Heart (tissue), 3 donors: Measurements from ENCODE around the gene CHEK2.

DNA sequence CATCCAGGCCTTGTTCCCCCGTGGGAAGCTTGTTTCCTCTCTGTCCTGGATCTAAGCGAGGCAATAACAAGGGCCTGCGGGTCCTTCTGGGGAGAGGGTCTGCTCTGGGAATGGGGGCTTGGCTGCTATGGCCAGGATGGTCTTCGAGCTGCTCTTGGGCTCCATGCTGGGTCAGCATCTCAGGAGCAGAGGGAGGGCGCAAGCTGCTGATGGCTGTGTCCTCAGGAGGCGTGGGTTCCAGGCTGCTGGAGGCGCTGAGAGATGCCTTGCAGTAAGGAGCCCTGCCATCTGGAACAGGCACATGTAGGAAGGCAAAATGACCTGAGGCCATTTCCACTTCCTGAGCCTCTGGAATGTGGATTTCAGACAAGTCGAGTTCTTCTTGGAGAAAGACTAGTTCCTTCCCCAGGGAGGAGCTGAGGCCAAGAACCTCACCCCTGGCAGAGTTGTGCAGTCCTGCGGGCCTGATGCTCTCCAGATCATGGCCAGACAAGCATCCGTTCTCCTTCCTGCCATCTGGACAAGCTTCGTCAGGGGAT, 19.4 kb downstream of the HPS4 start:
- RAMPAGE, long total RNA, 2 experiments, result no peak in any of the 2 experiments

DNA sequence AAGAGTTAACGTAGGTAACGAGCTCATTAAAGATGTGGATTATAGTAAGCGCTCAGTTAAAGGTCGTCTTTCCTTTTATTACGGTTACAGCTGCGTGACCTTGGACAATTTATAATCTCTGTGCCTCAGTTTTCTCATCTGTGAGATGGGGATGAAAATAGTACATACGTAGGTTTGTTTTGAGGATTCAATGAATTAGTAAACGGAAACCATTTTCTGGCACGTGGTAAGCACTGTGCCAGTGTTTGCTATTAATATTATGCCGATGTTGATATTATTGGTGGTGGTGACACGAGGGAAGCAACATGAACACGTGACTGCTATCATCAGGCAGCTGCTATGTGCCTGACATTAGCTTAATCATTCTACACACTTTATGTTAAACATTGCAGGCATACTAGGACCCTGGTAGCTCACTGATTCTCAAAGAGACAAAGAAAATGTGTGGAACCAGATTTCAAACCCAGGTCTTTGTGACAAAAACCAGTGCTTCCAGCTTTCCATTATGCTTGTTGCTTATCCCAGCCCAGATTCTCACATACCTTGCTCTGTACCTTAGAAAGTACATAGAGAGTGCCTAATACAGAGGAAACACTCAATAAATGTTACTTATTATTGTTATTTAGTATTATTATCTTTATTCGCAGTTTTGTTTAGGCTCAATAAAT, 670 bp downstream of the SRRD start:
- RAMPAGE, long total RNA, 2 experiments, result no peak in any of the 2 experiments

DNA sequence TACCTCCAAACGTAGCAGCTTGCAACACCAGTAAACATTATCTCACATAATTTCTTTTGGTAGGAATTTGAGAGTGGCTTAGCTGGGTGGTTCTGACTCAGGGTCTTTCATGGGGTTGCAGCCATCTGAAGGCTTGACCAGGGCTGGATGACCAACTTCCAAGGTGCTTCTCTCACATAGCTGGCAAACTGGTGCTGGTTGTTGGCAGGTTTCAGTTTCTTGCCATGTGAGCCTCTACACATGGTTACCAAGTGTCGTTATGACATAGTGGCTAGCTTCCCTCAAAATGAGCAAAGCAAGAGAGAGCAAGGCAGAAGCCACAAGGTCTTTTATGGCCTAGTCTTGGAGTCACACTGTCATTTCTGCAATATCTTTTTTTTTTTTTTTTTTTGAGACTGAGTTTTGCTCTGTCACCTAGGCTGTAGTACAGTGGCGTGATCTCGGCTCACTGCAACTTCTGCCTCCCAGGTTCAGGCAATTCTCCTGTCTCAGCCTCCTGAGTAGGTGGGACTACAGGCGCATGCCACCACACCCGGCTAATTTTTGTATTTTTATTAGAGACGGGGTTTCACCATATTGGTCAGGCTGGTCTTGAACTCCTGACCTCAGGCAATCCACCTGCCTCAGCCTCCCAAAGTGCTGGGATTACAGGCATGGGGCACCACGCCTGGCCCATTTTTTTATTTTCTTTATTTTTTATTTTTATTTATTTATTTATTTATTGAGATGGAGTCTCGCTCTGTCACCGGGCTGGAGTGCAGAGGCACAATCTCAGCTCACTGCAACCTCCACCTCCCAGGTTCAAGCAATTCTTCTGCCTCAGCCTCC, 4.4 kb upstream of the TFIP11 start:
- RAMPAGE, long total RNA, 2 experiments, result no peak in any of the 2 experiments

GRCh38 chr22:26548822-26549474, 36.7 kb upstream of the TFIP11 start:
- RAMPAGE, long total RNA, 2 experiments, result no peak in any of the 2 experiments

DNA sequence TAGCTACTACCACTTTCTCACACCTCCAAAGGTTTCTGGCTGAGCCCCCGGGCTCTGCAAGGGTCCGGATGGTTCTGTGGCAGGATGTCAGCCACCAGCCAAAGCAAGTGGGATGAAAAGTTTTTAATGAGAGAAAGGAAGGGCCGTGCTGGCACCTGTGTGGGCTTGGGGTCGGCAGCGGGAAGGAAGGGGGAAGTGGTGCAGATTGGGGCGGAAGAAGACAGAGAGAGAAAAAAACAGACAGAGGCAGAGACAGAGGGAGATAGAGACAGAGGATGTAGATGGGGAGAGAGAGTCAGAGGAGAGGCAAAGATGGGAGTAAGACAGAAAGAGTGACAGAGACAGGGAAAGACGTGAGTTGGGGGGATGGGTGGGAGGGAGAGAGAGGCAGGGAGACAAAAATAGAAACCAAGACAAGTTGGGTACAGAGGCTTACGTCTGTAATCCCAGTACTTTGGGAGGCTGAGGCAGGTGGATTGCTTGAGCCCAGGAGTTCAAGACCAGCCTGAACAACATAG, 10.3 kb downstream of the TPST2 start:
- RAMPAGE, long total RNA, 2 experiments, result no peak in any of the 2 experiments

GRCh38 chr22:26658250-26659420, 36.9 kb downstream of the CRYBA4 start:
- RAMPAGE, long total RNA, 2 experiments, result no peak in any of the 2 experiments

DNA sequence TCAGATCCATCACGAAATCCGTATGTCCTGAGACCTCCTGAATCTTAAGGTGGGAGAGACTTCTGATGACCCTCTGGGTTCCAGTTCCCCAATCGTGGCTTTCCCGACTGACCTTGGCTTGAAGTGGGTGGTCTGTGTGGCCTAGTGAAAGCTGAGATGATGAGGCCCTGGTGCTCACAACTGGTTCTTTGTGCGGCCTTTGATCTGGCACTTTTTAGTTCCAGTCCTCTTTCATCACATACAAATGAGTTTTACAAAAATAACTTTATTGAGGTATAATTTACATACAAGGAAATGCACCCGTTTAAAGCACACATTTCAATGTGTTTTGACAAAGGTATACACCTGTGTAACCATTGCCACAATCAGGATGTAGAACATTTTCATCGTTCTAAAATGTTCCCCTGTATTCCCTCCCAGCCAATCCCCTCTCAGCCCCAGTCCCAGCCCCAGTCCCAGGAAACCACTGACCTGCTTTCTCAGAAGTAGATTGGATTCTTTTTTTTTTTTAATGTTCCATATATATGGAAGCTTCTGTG, 41.8 kb downstream of the CRYBA4 start:
- RAMPAGE, long total RNA, 2 experiments, result no peak in any of the 2 experiments

- RAMPAGE, long total RNA, 2 experiments, result no peak in any of the 2 experiments
These were observed 145.0 kb downstream of the CRYBA4 start for GRCh38 chr22:26766801-26767122.

DNA sequence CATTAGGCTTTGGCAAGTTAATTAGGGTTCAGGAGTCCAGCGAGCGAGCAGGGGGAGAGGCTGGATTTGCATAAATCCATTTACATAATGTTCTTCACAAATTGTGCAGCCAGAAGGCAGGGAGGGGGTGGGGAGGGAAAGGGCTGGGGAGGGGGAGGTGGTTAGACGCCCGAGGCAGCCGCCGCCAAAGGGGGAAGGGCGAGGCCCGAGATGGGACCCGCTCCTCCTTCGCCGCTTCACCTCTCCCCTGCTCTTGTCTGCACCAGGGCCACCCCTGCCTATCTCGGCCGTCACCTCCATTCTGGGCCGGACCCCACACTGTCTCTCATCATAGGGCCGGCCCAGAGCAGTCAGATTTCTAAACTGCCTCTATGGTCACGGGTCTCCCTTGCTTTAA, 281.7 kb downstream of the CRYBA4 start:
- RAMPAGE, long total RNA, 2 experiments, result no peak in any of the 2 experiments

DNA sequence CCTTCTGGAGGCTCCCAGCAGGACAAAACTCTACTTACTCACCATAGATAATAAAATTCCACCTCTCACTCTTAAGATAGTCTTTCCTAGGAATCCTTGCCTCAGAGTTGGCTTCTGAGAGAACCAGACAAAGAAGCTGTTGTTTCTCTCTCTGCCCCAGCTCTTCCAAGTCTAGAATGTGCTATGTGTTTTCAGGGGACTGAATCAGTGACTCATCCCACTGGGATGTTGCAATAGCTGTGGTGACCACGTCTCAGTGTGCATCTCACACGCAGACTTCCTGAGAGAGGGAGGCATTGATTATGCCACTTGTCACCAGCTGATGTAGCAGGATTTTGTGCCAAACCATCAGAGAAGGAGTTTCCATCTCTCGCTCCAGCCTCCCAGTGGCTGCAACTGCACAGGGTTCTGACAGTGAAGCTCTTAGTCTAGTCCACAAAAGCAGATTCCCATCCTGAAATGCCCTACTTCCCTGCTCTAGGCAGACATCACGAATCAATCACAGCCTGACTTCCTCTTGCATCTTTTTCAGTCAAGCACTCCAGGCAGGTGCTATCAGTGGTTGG, 491.4 kb downstream of the CRYBA4 start:
- RAMPAGE, long total RNA, 2 experiments, result no peak in any of the 2 experiments

DNA sequence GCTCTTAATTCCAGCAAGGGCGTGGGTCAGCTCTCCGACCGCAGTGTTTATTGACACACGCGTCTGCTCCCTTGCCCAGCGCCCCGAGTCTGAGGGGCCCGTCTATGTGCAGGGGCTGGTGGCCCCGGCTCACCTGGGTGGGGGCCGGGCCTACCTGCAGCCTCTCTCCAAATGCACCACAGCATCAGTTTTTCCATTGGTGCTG, 313.4 kb downstream of the MN1 start:
- RAMPAGE, long total RNA, 2 experiments, result no peak in any of the 2 experiments

DNA sequence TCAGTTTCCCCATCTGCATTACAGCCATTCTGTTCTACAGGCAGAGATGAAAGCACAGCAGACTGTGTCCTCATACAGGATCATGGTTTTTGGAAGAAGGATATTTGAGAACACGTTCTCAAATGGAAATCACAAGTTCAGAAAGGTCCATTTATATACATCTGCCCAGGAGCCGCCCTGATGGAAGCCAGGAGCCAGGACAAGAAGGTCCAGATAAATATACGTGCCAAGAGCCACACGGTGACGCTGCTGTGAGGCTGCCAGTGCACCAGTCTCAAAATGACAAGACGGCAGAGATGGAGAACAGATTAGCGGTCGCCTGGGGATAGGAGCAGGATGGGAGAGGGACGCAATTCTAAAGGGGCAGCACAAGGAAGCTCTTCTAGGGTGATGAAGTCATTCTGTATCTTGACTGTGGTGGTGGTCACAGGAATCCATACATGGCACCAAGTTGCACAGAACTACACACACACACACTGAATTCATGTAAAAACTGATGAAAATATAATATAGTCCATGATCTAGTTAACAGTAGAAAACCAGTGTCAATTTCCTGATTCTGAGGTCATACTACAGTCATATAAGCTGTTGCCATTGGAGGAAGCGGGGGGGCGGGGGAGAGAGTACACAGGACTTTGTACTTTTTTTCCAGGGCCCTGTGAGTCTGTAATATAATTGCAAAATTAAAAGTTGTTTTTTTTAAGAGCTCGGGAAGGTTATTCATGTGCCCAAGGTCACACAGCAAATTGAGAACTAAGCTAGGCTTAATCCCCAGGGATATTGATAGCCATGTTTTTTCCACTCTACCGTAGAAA, 312.6 kb downstream of the MN1 start:
- RAMPAGE, long total RNA, 2 experiments, result no peak in any of the 2 experiments

DNA sequence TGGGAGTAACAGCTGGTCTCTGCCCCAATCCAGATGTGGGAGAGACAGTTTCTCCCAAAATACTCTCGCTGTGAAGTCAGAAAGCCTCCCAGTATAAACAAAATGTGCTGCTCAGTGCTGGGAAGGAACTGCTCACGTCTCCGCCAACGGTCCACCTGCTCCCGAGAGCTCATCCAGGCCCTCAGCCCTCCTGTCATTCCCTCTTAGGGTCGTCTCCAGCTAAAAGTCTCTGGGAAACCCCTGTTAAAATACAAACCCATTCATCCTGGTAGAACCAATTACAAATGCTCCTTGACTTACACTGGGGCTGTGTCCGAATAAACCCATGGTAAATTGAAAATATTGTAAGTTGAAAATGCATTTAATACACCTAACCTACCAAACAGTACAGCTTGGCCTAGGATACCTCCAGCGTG, 219.7 kb downstream of the MN1 start:
- RAMPAGE, long total RNA, 2 experiments, result no peak in any of the 2 experiments

DNA sequence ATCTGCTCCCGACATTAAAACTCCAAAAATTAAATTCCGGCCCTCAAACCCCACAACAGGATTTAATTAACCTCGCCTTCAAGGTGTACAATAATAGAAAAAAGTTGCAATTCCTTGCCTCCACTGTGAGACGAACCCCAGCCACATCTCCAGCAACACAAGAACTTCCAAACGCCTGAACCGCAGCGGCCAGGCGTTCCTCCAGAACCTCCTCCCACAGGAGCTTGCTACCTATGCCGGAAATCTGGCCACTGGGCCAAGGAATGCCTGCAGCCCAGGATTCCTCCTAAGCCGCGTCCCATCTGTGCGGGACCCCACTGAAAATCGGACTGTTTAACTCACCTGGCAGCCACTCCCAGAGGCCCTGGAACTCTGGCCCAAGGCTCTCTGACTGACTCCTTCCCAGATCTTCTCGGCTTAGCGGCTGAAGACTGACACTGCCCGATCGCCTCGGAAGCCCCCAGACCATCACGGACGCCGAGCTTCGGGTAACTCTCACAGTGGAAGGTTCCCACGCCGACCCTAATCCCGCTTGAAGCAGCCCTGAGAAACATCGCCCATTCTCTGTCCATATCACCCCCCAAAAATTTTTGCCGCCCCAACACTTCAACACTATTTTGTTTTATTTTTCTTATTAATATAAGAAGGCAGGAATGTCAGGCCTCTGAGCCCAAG, 57.4 kb downstream of the MN1 start:
- RAMPAGE, long total RNA, 2 experiments, result no peak in any of the 2 experiments

DNA sequence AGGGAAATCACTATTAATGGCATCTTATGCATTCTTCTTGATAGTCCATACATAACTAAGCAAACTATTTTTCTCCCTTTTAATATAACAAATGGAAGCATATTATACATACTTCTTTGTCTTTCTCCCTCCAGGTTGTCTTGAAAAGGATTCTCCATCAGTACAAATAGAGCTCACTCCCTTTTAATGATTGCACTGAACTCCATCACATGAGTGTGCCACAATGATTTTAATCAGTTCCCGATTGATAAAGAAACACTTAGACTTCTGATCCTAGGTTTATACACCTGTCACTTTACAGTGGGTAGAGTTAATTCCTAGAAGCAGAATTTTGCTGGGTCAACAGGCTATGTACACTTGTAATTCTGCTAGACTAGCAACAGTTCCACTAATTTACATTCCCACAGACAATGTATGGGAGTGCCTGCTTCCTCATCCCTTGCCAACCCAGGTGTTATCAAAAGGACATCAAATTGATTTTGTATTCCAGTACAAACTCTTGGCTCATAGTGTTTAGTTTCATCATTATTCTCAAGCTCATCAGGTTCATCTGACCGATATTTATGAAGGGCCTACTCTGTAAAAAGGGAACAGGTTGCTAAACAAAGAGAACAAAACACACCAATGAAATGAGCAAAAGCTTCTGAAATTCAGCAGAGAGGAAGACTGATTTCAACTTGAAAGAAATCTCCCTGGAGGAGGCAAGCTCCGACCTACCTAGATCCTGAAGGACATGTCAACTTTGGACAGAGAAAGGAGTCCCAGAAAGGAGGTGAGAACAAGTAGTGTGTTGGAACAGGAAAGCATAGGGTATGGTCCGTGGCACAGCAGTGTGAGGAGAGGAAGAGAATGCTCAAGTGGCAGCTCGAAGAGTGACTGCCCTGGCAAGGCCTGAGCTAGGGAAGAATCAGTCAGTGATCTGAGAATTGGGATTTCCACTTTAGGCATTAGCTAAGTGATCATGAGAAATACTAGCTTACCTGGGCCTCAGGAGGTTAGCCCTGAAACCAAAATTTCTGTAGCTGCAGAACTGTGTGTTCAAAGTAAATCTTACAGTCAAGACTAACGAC, 30.7 kb downstream of the PITPNB start:
- RAMPAGE, long total RNA, 2 experiments, result no peak in any of the 2 experiments

DNA sequence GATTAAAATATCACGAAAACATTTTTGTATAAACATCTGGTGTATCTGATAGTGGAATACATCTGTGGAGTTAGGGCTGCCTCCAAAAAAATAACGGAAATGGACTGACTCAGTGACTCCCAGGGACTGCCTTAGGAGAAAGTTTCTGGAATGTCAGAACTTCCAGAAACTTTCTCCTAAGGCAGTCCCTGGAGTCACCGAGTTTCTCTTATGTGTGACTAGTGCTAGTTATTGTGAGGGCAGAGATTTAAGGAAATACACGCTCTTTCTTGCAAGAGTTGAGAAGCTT, 1.3 kb upstream of the PITPNB start:
- RAMPAGE, long total RNA, 2 experiments, result no peak in any of the 2 experiments

GRCh38 chr22:28383575-28384340, 295.9 kb downstream of the TTC28 start:
- RAMPAGE, long total RNA, 2 experiments, result no peak in any of the 2 experiments

- RAMPAGE, long total RNA, 2 experiments, result start-site peak on the minus strand in 1 of 2 experiments, at chr22:28741802-28741838 at its widest, 16 reads per replicate
These were observed at the start of gene CHEK2 for GRCh38 chr22:28741491-28741890. TSS of gene CHEK2 (minus strand) at chr22:28741820.

DNA sequence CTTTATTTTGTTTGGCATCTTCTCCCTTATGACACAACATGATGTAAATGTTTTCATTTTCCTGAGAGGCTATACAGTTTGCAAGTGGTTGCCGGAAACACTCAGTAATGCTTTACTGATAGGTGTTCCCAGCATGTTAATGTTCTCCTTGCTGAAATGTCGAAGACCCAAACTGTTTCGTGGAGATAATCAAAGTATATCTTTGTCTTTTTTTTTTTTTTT, 8.8 kb downstream of the HSCB start:
- RAMPAGE, long total RNA, 2 experiments, result no peak in any of the 2 experiments

DNA sequence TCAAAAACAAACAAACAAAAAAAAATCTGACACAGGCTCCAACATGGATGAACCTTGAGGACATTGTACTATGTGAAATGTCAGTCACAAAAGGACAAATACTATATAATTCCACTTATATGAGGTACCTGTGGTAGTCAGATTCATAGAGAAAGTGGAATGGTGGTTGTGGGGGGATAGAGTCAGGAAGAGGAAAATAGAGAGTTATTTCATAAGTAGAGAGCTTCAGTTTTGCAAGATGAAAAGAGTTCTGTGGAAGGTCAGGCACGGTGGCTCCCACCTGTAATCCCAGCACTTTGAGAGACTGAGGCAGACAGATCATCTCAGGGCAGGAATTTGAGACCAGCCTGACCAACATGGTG, 12.3 kb downstream of the HSCB start:
- RAMPAGE, long total RNA, 2 experiments, result no peak in any of the 2 experiments